ENCODE results near the genes ZNF652 and SLC35B1.

- PRO-cap, 7 experiments = no peak in any of the 7 experiments
- RAMPAGE, long total RNA, 2 experiments = no peak in any of the 2 experiments
Measured at GRCh38 chr17:49224432-49225461, 5.8 kb downstream of the PHOSPHO1 start.

- PRO-cap, 7 experiments = no peak in any of the 7 experiments
- RAMPAGE, long total RNA, 2 experiments = no peak in any of the 2 experiments
Measured at GRCh38 chr17:49225462-49225751, 5.2 kb downstream of the PHOSPHO1 start.

GRCh38 chr17:49231821-49232032 lies 1.1 kb upstream of the PHOSPHO1 start:
- PRO-cap, 7 experiments = no peak in any of the 7 experiments
- RAMPAGE, long total RNA, 2 experiments = no peak in any of the 2 experiments

DNA sequence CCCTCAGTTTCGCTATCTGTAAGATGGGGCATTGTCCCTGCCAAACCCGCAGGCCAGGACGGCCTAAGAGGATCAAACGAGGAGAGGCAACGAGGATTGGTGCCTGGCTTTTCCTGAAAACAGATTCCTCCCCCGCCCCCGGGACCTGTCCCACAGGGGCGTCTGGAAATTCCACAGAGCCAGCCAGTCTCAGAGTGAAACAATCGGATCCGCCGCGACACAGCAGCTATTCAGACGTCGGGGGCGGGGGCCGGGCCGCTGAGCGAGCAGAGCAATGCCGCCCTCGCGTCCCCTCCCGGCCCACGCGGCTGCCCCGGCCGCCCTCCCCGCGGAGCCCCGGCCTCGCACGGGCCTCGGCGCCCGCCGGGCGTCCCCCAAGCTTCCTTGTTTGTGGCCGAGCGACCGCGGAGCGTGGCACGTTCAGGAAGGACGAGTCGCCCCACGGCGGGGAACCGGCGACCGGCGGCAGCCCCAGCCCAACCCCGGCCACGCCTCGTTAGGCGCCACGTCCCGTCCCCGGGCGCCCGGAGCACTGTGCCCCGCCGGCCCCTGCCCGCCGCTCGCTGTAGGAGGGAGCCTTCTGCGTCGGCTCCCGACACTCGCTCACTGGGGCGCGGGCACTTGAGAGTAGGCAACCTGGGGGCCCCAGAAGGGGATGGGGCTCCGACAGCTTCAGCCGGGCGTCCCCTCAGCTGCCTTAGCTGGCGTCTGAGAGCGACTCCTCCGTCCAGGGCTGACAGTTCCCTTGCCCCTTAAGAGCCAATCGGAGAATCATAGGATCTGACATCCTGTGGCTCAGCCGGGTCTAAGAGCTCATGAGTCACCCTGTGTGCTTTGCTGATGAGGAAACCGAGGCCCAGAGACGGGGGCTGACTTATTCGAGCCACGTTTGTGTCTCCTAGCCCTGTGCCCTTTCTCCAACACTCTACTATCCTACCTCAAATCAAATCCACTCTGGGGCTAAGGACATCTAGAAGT lies 29.7 kb upstream of the PHOSPHO1 start:
- PRO-cap, 7 experiments = peak in 5 of 7 experiments; most common plus-strand start position 176 of the sequence (in 2); most common minus-strand start position 70 of the sequence (in 1)
- RAMPAGE, long total RNA, 2 experiments = no peak in any of the 2 experiments

DNA sequence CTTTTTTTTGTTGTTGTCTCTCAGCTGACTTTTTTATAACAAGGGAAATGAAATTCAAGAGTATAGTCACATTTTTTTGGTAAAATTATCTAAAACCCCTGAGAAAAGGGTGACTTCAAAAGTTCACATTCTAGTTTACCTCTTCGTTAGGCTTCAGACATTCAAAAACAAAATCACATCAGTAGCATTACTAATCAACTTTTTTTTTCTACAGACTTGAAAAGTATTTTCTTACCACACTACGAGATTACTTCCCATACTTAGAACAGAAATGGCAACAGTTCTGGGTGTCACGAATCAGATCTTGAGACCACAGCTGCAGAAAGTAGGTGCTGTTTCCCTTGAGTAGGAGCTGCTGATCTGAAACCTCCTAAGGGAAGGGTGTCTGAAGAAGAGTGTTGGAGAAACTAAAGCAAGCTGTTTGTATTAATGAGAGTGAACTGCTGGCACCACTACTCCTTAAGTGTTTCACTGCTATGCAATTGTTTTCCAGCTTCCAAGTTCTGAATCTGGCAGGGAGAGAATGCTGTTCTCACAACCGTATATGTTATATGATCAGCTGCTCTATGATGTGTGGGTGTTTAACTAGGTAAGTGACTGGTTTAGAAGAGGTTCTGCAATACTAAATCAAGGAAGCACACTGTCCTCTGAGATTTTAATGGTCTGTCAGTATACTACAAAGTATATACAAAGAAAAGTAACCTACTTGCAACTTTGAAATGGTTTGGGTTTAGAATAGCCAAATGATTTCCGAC lies 3.4 kb downstream of the ZNF652 start:
- PRO-cap, 7 experiments = no peak in any of the 7 experiments
- RAMPAGE, long total RNA, 2 experiments = no peak in any of the 2 experiments

DNA sequence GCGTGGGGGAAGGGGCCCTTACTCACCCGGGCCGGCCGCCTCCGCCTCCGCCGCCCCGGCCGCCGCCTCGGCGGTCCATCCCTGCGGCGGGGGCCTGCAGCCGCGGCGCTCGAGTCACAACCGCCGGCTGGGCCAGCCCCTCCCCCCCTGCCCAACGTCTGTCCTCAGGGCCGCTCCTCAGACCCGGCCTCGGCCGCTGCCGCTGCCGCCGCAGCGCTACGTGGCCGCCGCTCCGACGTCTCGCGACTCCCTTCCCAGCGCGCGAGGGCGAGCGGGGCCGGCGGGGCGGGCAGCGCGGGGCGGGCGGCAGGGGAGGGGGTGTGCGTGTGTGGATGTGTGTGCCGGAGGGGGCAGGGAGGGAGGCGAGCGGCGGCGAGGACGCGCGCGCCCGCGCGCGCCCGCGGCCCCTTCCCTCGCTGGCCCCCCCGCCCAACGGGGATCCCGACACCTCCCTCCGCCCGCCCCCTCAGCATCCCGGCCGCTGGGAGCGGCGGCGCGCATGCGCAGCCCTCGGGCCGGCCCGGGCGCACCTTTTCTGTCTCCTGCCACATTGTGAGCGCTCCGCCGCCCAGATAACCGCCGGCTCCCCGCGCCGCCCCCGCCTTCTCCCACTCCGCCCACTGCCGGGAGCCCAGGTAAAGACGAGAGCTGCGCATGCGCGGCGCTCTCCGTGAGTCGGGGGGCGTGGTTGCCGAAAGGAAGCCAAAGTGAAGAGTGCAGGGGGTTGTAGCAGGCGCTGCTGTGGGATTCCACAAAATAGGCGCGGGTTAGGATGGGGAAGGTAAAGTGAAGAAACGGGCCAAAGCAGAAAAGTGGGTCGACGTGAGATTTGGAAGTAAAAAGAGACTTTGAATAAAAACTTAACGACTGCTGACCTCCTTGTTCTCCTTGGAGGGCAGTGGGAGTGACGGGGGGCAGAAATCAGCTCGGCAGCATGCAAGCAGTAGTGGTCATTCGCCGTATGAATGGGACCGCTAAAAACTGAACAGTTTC lies at the start of gene ZNF652:
ZNF652 (minus strand) TSS at position 368 of the 993 bp plus-strand sequence.
- PRO-cap, 7 experiments = peak in 7 of 7 experiments; most common plus-strand start position 705 of the sequence (in 5); most common minus-strand start position 253 of the sequence (in 4)
- RAMPAGE, long total RNA, 2 experiments = no peak in any of the 2 experiments

DNA sequence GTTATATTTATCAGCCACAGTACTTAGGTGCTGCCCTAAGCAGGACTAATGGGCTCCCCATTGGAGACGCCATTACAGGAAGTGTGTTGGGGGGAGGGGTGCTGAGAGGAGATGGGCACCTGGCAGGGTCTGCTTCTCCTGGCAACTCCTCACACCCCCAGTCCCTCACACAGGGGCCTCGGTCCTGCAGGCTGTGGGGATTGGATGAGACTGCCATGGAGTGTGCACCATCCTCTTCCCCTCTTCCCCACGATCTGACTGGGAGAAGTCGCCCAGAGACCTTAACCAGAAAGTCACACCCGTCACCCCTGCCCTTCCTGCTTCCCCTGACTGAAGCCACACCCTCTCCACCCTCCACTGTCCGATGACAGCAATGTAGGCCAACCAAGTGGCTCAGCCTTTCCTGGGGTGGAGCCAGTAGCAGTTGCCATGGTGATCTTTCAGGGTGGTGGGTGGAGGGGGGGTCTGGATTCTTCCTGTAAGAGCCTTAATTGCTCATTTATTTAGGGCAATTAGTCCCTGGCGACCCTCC lies 37.4 kb upstream of the PHB1 start:
- PRO-cap, 7 experiments = no peak in any of the 7 experiments
- RAMPAGE, long total RNA, 2 experiments = no peak in any of the 2 experiments

DNA sequence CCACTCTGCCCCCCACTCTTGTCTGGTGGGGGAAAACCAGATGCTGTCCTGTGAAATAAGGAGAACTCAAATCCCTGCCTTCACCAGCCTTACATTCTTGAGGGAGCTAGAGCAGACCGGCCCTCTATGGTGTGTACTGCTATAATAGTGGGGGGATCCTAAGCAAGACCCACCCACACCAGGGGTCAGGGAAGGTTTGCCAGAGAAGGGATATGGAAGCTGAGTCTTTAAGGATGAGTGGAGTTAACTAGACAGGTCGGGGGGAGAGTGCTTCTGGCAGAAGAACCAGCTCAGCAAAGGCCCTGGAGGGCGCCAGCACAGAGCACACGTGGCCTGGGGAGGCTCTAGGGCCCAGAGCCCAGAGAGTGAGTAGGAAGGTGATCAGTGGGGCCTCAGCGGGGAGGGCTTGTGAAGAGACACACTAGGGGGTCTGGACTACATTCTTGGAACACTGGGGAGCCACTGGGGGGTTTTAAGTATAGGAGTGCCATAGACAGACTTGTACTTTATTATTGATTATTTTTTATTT lies 21.1 kb downstream of the NGFR start:
- PRO-cap, 7 experiments = peak in 3 of 7 experiments; most common minus-strand start position 269 of the sequence (in 3)
- RAMPAGE, long total RNA, 2 experiments = no peak in any of the 2 experiments

GRCh38 chr17:49556188-49556649 lies 19.5 kb upstream of the NXPH3 start:
- PRO-cap, 7 experiments = no peak in any of the 7 experiments
- RAMPAGE, long total RNA, 2 experiments = no peak in any of the 2 experiments

GRCh38 chr17:49633129-49633446 lies 44.8 kb downstream of the SPOP start:
- PRO-cap, 7 experiments = no peak in any of the 7 experiments
- RAMPAGE, long total RNA, 2 experiments = no peak in any of the 2 experiments

DNA sequence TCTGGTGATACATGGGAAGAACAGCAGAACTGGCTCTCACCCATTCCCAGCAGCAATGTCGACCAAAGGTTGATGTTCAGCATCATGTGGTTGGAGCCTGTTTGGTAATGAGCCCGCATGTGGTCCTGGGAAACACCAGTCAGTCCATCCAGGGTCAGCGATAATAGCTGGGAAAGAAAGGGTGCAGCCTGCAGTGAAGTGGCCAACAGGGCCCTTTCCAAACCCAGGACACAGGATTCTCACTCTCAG lies 3.8 kb downstream of the SLC35B1 start:
- PRO-cap, 7 experiments = no peak in any of the 7 experiments
- RAMPAGE, long total RNA, 2 experiments = no peak in any of the 2 experiments

DNA sequence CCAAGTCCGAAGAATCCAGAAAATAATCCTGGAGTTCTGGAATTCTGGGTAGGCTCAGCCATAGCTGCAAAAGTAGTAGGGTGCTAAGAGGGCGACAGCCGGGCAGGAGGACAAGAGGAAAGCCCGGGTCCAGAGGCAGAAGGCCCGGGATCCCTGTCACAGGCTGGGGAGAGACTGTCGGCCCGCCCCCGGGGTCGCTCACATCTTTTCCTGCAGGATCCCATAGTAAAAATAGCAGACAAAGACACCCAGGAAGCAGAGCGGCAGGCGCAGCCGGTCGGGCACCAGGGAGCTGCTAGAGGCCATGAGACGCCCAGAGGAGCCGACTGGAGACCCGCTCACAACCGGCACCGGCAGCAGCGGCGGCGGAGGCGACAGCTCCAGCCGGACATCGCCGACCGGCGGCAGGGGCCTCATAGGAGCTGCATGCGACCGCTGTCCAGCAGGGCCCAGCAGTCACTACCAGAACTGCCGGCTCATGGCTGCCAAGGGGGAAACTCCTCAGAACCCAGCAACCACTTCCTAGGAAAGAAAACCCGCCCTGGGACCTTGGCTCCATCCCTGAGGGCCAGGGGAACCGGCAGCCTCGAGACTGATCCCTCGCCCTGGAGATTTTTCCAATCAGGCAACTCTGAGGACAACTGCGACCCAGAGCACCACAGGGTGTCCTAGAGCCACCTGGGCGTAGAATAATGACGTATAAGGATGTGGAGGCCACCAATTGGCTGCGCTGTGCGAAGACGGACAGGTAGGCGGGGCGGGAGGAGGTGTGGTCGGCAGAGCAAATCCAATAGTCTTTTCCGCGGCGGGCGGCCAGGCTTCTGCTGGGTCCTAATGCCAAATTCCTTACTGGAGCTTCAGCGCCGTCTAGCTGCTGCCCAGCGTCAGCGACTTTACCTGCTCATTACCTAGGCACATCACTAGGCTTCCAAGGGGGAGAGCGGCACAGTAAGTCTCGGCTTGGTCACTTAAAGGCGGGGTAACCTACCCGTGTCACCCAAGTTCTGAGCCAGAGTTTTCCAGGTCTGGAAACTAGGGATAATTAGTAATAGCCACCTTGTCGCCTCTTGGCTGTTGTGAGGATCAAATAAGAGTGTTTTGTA lies at the start of gene SLC35B1:
SLC35B1 (minus strand) TSS at position 437 of the 1,103 bp plus-strand sequence.
- PRO-cap, 7 experiments = peak in 7 of 7 experiments; most common plus-strand start position 797 of the sequence (in 7); most common minus-strand start position 393 of the sequence (in 7)
- RAMPAGE, long total RNA, 2 experiments = start-site peak on the minus strand in 1 of 2 experiments, centred at position 410 of the sequence, 228 reads per replicate

- PRO-cap, 7 experiments = no peak in any of the 7 experiments
- RAMPAGE, long total RNA, 2 experiments = no peak in any of the 2 experiments
Measured at GRCh38 chr17:49708631-49709410, 1.1 kb upstream of the SLC35B1 start.

DNA sequence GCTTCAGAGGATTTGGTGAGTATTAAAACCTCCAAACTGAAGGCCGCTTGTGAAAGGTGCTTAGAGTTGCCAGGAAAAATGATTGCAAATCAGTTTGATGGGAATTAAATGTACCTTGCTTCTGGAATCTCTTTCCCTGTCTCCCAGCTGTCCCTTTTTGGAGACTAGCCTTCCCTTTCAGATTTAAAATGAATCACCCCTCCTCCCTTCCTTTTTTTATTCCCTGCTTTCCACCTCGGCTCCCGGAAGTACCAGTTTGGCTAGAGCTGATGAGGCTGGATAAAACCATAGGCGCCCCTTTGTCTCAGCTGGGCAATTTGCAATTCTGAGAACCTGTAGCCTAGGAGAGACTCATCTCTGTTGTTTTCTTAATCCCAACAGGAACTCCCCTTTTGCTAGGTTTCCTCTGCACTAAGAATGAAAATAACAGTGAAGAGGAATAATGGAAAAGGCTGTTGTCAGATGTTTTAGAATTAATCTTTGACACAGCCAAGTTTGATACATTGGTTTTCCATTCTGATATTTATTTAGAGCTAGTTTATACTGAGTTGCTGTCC lies 27.5 kb downstream of the KAT7 start:
- PRO-cap, 7 experiments = no peak in any of the 7 experiments
- RAMPAGE, long total RNA, 2 experiments = no peak in any of the 2 experiments

DNA sequence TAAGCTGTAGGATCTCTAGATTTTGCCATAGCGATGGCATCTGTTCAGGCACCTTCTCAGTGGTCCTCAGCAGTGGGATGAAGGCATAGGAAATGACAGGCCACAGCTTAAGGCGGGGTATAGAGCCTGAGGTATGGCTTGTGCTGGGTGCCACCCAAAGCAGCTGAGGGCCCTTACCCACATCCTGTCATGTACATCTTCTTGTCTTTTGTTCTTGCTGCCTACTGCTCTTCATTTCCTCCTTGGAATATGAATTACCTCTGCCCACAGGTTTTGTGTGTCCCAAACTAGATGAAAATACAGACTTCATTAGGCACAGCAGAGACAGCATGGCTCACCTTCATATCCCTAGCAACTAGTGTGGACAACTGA lies 29.6 kb downstream of the KAT7 start:
- PRO-cap, 7 experiments = no peak in any of the 7 experiments
- RAMPAGE, long total RNA, 2 experiments = no peak in any of the 2 experiments

DNA sequence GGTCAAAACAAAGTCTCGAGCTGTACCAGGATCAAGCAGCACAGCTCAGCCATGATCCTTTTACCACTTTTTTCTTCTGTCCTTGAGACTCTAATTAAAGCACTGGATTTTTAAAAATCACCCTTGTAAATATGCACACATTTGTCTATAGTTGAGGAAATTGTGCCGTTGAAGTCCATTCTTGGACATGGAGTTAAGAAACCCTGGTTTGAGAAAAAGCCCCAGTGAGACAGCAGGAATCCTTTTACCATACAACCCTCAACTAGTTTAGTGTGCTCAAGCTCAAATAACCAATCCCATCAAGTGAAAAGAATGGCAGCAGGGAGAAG lies 15.5 kb downstream of the TAC4 start:
- PRO-cap, 7 experiments = no peak in any of the 7 experiments
- RAMPAGE, long total RNA, 2 experiments = no peak in any of the 2 experiments

- PRO-cap, 7 experiments = no peak in any of the 7 experiments
- RAMPAGE, long total RNA, 2 experiments = no peak in any of the 2 experiments
Measured at GRCh38 chr17:49890468-49890841, 42.6 kb upstream of the TAC4 start.

DNA sequence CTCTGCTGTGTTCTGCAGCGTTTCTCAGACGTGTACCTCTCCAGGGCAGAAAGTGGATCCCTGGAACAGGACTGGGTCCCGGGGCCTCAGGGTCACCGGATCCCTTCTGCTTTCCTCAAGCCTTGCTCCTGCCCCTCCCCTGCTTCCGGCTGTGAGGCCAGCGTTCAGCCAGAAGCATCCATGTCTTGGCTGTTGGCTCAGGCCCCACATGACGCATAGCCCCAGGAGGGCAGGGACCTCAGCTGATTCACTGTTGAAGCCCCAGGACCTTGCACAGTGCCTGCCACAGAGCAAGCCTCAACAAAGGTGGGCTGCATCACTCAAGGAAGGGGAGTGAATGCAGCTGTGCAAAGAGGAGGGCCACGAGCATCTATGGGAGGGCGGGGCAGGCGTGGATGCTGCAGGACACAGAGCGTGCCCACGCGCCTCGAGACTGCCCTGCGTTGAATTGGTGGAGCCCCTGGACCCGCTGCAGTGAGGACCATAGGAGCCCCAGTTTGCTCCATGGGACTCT lies 28.3 kb upstream of the ITGA3 start:
- PRO-cap, 7 experiments = no peak in any of the 7 experiments
- RAMPAGE, long total RNA, 2 experiments = no peak in any of the 2 experiments

GRCh38 chr17:50059329-50059774 lies 3.4 kb downstream of the ITGA3 start:
- PRO-cap, 7 experiments = no peak in any of the 7 experiments
- RAMPAGE, long total RNA, 2 experiments = no peak in any of the 2 experiments

DNA sequence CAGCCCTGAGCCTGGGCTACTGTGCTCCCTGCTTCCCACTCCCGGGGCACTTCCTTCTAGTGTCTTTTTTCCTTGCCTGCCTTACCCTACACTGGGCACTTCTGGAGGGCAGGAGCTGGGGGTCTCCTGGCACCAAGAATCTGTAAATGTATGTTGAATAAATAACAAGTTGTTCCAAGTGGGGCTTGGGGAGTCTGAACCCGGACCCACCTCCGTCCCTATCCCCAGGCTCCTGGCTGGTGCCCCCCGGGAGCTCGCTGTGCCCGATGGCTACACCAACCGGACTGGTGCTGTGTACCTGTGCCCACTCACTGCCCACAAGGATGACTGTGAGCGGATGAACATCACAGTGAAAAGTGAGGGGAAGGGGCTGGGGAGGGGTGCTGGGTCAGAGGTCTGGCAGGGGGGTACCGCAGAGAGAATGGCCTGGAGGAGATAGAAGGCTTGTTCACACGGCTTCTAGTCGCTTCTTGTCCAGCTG lies 8.0 kb downstream of the ITGA3 start:
- PRO-cap, 7 experiments = no peak in any of the 7 experiments
- RAMPAGE, long total RNA, 2 experiments = no peak in any of the 2 experiments

Measured in ovary (tissue), 7 donors.